OCI-LY7 (cell line): ENCODE results near the genes FHL5, FAXC, COQ3 and PRDM13.

- PRO-cap = no peak
- RAMPAGE, long total RNA = no peak
Observed at GRCh38 chr6:89952714-89953309, 58.5 kb downstream of the GJA10 start.

GRCh38 chr6:90079710-90080446 lies 185.6 kb downstream of the GJA10 start:
- PRO-cap = no peak
- RAMPAGE, long total RNA = no peak

- PRO-cap = no peak
- RAMPAGE, long total RNA = no peak
Observed at GRCh38 chr6:90108856-90109521, 187.7 kb downstream of the BACH2 start.

DNA sequence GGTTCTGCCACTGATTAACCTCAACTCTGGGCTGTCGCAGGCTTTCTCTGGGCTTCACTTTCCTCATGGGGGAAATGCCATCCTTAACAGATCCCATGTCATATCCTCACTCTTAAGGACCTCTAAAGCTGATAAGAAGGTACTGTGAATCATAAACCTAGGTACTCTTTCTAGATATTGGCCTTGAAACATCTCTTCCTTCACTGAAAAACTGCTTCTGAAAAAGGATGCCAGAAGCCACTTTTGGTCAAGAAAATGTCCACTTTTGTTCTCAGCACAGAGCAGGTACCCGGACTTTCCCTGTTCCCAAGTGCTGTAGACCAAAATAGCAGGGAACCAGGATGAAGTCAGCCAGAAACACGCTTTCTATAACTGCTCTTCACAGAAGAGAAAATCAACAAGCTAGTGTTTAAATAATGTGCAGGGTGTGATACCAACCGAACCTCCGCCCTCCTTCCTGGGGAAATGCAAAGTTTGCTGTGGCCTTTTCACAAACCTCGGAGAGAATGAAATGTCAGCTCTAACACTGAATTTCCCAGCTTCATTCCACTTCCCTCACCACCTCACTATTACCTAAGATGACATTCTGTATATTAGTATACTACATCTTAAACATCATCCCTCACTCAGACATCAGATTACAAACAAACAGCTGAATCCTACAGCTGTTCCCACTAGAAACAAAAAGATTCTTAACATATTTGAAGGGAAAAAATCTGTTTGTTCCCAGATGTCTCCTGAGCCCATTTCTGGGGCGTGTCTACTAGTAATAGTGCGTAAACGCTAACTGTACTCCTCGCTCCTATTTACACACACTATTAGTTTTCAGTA lies 118.7 kb downstream of the BACH2 start:
- PRO-cap = no peak
- RAMPAGE, long total RNA = no peak

GRCh38 chr6:90376236-90376511 lies 79.5 kb upstream of the BACH2 start:
- PRO-cap = no peak
- RAMPAGE, long total RNA = no peak

DNA sequence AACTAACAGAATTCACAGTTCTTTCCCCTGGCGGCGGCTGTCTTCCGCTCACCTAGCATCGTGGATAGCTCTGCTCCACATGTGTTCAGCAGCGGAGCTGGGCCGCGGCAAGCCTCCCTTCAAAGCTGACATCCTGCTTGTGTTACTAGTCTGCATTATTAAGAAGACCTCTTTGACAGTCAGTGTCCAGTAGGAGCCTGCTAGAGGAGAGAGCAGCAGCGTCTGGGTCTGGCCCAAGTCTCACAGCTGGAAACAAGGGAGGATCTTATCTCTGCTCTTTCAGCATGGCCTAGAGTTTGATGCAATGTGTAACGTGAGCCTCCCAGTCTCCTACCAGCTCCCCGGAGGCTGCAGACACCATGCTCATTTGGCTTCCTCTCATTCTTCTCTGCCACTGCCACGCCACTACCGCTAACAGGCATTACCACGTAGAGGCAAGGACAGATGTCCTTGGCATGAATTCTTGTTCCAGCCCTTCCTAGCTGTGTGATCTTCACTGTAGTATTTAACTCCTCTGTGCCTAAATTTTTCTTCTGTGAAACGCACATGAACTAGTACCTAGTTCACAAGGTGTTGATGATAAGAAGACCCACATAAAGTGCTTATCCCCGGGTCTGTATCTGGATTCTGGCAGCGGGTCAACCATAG lies 107.0 kb upstream of the BACH2 start:
- PRO-cap = no peak
- RAMPAGE, long total RNA = no peak

- PRO-cap = no peak
- RAMPAGE, long total RNA = no peak
Observed at GRCh38 chr6:90494380-90494914, 92.4 kb downstream of the MAP3K7 start.

DNA sequence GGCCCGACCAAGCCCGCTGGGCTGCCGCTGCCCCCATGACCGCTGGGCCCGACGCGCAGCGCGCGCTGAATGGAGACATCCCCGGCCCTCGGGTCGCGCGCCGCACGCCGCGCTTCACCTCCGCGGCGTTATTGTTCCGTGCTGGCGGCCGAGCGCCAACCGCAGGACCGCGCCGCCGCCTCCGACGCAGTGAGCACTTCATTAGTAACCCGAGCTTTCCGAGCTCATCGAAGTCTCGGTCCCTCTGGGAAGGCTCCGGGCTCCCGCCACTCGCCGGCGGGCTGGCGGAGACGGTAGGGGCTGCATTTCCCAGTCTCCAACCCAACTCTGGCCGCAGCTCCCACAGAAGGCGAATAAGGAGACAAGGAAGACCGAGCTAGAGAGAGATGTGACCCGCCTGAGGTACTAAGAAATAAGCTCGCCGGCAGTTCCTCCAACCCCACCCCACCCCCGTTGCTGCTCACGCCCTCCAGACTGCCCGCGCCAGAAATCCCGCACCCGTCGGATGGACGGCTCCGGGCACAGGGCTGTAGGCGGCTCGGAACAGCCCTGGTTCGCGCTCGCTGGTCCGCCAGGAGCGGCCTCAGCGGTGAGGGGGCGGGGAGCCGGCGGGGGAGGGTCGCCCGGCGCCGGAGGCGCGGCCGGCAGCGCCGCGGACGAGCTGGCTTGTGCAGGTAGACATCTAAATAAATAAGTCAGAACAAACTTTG lies 686 bp downstream of the EPHA7 start:
- PRO-cap = no peak
- RAMPAGE, long total RNA = no peak

DNA sequence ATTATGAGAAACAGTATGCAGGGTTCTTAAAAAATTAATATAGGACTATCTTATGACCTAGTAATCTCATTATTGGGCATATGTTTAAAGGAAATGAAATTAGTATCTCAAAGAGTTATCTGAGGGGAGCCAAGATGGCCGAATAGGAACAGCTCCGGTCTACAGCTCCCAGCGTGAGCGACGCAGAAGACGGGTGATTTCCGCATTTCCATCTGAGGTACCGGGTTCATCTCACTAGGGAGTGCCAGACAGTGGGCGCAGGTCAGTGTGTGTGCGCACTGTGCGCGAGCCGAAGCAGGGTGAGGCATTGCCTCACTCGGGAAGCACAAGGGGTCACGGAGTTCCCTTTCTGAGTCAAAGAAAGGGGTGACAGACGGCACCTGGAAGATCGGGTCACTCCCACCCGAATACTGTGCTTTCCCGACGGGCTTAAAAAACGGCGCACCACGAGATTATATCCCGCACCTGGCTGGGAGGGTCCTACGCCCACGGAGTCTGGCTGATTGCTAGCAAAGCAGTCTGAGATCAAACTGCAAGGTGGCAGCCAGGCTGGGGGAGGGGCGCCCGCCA lies 635.2 kb upstream of the MANEA start:
- PRO-cap = no peak
- RAMPAGE, long total RNA = no peak

DNA sequence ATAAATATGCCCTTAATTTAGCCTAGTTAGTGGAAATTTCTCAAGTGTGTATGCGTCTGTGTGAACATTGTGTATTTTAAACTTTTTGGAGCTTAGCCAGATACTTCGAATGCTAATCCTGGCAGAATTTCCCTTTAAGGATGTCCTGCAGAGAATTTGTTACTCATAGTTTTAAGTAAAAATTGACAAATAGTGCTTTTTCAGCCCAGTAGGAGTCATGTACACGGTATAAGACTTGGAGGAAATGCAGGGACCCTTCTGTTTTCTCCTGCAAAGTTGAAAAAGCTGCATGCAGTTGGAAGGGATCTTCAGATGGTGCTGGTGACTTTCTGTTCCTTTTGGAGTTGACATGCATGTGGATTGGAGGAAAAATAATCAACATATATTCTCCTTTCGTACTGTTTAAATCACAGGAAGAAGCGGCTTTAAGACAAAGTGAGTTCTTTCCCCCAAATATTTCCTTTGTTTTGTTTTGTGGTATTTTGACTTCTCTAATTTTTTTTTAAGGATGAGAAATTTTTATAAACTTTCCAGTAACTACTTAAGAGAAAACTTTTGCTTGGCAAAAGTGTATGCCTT lies at the start of gene FHL5:
FHL5 (plus strand) TSS at position 208 of the 579 bp plus-strand sequence.
- PRO-cap = no peak
- RAMPAGE, long total RNA = no peak

DNA sequence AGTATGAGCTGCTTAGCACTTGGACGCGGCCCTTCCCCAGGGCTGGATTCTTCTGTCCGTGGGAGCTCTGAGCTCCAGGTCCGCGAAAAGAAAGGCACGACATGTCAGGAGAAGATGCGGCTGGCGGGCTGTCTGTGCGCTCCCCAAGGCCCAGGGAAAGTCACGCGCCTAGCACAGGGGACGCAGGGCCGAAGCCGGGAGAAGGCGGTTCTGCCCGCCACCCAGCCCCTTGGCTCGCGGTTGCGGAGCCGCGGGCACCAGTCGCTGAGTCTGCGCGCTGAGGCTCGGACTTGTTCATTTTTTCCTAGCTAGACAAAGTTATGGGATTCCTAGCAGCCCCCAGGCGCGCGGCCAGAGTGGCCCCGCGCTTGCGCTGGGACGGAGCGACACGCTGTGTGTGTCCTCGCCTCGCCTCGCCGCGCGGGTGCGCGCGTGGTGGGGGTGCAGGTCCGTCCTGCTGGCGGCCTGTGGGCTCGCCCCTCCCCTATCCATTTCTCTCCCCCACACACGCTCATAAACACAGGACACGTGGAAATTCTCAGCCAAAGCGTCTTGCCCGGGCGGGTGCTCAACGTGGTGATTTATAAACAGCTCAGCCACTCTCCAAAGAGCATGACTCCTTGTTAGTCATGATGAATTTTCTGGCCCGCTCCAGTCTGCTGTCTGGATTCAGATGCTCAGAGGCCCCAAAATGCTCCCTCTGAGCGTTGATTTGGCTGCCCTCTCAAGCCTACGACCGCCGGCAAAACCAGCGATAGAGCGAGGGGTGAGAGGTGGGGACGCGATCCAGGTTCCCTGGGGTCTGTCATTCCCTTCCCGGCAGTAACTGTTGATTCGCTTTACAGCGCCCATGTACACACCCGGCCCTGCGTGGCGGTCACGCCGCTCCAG lies 1.8 kb upstream of the POU3F2 start:
- PRO-cap = no peak
- RAMPAGE, long total RNA = no peak

GRCh38 chr6:98833184-98833406 lies 1.3 kb upstream of the POU3F2 start:
- PRO-cap = no peak
- RAMPAGE, long total RNA = no peak

- PRO-cap = no peak
- RAMPAGE, long total RNA = no peak
Observed at GRCh38 chr6:98937892-98938407, 9.8 kb downstream of the FBXL4 start.

GRCh38 chr6:99348695-99349054 lies 799 bp downstream of the FAXC start:
- PRO-cap = no peak
- RAMPAGE, long total RNA = no peak

DNA sequence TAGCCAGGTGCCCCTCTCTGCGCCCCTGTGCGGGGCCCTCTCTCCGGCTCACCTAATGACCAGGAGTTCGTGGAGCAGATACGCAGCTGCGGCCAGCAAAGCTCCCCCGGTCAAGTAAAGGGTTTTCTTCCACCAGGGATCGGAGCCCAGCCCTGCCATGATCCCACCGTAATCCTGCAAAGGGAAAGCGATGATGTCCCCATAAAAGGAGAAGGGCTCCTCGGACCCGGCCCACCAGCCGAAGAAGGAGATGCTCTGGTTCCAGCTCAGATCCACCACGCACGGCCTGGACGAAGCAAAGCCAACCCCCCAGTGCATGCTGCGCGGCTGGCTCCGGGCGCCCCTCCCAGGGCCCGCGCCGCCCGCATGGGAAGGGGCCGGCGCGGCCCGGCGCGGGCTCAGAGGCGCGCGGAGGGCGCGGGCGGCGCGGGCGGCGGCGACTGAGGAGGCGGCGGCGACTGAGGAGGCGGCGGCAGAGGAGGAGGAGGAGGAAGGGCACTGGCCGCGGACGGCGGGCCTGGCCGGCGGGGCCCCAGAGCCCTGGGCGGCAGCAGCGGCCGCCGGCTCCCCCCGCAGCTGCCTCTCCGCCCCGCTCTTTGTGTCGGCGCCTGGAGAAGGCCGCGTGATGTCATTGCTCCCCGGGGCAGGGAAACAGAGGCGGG lies at the start of gene FAXC:
FAXC (minus strand) TSS at position 620 of the 662 bp plus-strand sequence.
- PRO-cap = no peak
- RAMPAGE, long total RNA = no peak

GRCh38 chr6:99349717-99350318 lies 344 bp upstream of the FAXC start:
- PRO-cap = no peak
- RAMPAGE, long total RNA = no peak

DNA sequence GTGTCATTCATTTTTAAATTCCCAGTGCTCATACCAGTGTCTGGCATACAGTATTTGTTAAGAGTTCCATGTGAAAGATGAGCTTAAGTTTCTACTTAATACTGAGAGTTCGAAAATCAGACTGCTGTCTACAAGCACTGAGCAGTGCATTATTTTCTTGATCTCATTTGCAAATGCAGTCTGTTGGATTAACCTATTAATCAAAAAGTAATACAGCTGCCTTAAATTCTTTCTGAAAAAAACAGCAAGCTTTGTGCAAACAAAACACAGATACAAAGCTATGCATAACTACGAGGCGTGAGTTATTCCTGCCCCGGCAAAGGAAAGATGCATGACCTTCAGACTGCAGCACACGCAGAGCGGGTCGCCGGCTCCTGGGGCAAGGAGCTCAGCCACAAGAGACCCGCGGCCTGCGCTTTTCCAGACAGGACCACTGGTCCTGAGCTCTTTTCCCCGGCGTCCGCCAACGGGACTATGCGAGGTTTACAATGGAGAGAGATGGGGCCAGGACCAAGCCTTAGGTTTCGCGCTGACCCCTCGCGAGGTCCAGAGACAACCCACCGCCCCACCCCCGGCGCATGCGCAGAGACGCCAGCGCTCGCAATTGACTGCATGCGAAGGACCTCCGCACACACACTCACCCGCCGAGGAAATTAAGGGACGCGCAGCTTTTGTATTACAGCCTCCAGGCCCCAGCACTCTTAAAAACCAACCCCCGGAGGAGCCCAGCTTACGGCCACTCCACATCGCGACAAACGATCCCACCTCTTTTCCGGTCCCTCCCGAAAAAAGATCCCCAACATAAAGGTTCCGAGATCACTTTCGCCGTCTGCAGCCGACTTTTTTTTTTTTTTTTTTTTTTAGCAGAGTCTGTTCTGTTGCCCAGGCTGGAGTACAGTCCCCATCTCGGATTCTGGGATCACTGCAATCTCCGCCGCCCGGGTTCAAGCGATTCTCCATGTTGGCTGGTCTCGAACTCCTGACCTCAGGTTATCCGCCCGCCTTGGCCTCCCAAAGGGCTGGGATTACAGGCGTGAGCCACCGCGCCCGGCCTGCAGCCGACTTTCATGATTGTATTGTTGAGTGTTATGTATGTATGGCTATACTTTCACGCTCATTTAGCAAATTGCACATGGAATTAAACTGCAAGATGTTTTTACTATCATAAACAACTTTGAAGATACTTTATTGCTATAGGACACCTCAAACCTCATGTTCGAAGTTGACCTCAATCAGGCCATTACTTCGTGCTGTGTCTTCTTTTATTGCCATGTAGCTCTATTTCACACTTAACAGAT lies at the start of gene COQ3:
COQ3 (minus strand) TSS at position 763 of the 1,298 bp plus-strand sequence.
- PRO-cap = bidirectional peak, plus-strand start at position 355 of the sequence, minus-strand start at position 358 of the sequence; bidirectional peak, plus-strand start at position 603 of the sequence, minus-strand start at position 476 of the sequence; unidirectional peak, minus-strand start at position 772 of the sequence
- RAMPAGE, long total RNA = start-site peak on the minus strand centred at position 748 of the sequence, 65 bp wide, 150 and 65 reads in 2 replicates

GRCh38 chr6:99514549-99515325 lies 486 bp downstream of the USP45 start:
- PRO-cap = unidirectional peak, plus-strand start at chr6:99514941
- RAMPAGE, long total RNA = no peak

- PRO-cap = no peak
- RAMPAGE, long total RNA = no peak
Observed at GRCh38 chr6:99547253-99547944, 21.1 kb downstream of the CCNC start.

DNA sequence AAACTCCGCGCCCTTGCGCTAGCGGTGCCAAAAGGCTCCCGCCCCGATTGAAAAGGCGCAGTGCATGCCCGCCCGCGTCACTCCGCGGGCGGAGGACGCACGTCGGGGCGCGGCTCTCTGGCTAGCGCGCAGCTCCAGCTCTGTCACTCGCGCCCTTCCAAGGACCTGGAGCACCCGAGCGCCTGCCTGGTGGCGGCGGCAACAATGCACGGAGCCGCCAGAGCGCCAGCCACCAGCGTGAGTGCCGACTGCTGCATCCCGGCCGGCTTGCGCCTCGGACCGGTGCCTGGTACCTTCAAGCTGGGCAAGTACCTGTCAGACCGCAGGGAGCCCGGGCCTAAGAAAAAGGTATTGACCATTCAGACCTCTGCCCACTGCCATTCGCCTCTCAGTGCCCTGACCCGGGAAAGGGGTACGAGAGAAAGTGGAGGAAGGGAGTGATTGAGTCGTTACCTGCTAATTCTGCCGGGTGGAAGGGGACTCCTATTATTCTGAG lies at the start of gene PRDM13:
PRDM13 (plus strand) TSS at position 3 of the 496 bp plus-strand sequence.
- PRO-cap = no peak
- RAMPAGE, long total RNA = no peak